Metastatic Lung Carcinoma in the Adrenal Gland (tissue), 1 donor: ENCODE measurements around a stretch of chr6.

DNA sequence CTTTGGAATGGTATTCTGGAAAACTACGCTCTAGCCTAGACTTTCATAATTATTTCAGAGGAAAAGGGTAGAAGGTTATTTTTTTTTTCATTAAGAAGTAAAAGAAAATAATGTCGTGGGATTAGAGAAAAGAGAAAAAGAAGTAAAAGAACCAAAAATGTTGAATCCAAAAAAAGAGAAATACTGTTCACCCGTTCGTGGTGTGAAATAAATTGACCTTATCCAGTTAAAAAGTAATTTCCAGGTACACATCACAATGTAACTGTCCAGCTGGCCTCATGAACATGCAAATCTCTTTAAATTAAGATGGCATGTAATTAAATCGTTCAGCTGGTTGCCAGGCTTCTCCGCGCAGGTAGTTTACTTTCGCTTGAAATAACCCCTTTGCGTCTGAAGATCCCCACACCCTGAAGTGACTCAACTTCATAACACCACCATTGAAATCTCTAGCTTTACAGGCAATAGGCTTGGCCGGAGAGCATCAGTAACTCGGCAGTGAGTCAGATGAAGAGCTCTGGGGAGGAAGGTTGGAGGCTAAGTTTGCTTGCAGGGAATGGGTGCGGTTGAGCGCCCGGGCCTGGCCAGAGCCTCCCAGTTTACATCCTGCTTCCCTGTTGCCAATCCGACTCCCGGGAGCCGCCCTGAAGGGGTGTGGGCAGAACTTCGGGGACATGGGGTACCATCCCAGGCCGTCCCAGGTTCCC is 57.1 kb upstream of the RREB1 start:
- PRO-cap: bidirectional peak, plus-strand start at position 620 of the sequence, minus-strand start at position 414 of the sequence

- PRO-cap: no peak
Measured at GRCh38 chr6:7130164-7130612, 22.4 kb downstream of the RREB1 start.

DNA sequence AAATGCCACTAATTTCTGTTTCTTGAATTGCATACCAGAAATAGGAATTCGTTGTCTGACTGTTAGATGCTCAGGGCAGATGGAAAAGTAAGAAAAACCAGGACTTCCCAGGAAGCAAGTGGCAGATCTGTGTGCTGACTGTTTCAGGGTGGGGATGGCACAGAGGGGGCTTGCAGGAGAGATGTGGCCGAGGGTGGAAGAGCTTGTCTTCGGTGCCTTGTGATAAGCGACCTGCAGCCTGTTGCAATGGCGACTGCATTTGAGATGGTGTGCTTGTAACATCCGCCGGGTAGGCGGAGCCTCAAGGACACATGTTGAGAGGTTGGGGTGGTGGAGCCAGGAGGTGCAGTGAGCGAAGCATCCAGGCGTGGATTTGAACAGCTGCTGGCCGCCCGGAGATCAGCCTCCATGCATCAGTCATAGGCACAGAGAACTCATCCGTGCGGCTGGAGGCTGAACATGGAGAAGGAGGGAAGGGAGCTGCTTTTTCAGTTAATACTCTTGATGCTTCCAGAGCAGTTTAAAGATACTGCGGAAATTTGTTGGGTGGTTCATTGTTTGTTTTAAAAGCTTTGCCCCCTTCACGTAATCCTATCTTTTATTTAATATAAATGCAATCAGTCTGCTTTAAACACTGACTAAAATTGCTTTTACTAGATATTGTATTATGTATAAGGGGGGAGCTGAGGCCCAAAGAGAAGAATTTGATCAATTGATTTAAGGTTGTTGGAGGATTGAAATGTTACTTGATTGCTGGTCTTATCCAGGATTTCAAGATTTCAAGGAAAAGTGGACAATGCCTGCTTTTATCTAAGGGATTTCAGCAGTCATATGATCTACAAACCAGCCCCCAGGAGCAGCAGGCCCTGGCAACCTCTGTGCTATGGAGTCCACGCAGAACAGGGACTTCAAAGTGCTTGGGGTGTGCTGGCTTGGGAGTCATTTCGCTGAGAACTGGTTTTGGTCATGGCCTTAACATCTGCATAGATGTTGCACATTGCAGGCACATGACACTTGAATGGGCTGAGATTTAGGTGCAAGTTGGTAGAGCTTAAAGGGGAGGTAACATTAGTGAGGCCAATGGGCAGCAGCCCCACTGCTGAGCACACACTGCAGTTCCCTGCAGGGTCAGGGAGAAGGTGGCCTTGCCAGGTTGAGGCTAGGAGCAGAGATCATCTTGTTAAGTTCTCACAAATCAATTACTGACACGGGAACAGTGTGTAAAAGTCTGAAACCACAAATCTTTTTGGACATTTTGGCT is 43.3 kb downstream of the RREB1 start:
- PRO-cap: no peak

DNA sequence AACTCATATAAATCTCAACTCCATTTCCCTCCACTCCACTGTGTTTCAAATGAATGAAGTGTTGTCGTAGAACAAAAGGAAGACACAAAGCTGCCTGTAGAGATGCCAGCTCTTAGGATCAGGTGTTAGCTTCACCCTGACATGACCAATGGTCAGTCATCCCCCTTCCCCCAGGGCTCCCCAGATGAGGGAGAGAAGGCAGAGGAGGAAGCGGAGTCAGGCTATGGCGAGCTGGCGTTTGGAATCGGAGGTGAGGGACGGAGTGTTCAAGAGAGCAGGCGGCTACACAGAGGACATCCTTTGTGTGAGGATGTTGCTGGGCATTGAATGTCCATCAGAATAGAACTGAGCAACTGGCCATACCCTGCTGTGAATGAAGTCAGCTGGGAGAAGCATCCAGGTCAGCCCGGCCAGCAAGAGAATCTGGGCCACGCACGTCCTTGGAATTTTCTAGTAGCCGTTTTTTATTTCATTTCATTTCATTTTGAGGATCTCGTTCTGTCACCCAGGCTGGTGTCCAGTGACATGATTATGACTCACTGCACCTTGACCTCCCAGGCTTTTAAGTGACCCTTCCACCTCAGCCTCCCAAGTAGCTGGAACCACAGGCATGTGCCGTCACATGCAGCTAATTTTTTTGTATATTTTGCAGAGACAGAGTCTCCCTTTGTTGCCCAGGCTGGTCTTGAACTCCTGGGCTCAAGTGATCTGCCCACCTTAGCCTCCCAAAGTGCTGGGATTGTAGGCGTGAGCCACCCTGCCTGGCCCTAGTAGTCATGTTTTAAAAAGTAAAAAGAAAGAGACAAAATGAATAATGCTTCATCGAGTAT is 97.9 kb downstream of the SSR1 start:
- PRO-cap: no peak

DNA sequence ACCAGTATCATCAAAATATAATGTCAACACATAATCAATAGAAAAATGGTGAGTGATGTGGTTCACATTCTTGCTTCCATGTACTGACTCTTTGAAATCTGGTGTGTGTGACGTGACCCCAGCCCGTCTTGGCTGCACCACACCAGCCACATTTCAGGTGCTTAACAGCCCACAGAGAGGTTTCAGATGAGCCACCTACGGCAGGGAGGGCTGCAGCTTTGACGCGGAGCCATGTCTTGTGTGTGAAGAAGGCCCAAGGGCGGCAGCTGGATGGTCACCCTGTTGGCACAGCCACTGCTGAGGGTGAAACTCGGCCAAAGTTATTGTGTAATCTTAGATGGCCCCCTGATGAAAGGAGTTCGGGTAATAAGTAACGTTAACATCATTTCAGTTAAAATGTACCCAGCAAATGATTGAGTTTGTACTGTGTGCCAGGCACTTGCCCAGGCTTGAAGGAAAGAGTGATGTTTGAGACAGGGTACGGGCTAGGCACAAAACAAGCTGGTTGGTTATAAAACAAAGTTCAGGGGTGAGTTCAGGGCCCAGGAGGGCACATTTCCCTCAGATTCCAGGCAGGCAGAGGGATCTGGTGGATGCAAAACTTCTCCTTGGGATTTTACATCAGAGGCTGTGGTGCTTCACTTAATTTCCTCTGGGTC is 97.2 kb downstream of the SSR1 start:
- PRO-cap: no peak

DNA sequence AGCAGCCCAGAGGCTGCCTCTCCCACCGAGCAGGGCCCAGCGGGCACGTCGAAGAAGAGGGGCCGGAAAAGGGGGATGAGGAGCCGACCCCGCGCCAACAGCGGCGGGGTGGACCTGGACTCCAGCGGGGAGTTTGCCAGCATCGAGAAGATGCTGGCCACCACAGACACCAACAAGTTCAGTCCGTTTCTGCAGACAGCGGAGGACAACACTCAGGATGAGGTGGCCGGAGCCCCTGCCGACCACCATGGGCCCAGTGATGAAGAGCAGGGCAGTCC is 81.6 kb downstream of the SSR1 start:
- PRO-cap: no peak

DNA sequence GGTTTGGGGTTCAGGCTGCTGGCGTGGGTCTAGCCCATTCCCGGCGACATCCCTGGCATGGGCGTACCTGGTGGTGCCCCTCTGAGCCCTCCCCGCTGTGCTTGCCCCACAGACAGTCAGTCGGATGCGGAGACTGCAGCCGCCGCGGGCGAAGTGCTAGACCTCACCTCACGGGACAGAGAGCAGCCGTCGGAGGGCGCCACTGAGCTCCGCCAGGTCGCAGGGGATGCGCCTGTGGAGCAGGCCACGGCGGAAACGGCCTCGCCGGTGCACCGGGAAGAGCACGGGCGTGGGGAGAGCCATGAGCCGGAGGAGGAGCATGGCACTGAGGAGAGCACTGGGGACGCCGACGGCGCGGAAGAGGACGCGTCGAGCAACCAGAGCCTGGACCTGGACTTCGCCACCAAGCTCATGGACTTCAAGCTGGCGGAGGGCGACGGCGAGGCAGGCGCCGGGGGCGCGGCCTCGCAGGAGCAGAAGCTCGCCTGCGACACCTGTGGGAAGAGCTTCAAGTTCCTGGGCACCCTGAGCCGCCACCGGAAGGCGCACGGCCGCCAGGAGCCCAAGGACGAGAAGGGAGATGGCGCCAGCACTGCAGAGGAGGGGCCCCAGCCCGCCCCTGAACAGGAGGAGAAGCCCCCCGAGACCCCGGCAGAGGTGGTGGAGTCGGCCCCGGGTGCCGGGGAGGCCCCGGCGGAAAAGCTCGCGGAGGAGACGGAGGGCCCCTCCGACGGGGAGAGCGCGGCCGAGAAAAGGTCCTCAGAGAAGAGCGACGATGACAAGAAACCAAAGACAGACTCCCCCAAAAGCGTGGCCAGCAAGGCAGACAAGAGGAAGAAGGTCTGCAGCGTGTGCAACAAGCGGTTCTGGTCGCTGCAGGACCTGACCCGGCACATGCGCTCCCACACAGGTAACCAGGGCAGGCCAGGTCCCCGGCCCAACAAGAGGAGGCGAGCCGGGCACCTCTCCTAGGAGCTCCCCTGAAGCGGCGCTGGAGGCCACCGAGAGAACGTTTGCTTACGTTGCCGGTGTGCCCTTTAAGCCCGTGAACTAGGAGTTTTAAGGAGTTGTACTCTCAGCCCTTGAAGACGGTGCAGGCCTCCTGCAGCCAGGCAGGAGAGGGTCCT is 66.3 kb downstream of the SSR1 start:
- PRO-cap: no peak

GRCh38 chr6:7281243-7282134 is 31.5 kb downstream of the SSR1 start:
- PRO-cap: no peak

- PRO-cap: bidirectional peak, plus-strand start at chr6:7532493, minus-strand start at chr6:7532386
Measured at GRCh38 chr6:7532196-7532643, 9.3 kb upstream of the DSP start.

- PRO-cap: no peak
Measured at GRCh38 chr6:7602562-7602907, 12.5 kb downstream of the SNRNP48 start.

- PRO-cap: no peak
Measured at GRCh38 chr6:7723471-7724074, 2.3 kb upstream of the BMP6 start.

DNA sequence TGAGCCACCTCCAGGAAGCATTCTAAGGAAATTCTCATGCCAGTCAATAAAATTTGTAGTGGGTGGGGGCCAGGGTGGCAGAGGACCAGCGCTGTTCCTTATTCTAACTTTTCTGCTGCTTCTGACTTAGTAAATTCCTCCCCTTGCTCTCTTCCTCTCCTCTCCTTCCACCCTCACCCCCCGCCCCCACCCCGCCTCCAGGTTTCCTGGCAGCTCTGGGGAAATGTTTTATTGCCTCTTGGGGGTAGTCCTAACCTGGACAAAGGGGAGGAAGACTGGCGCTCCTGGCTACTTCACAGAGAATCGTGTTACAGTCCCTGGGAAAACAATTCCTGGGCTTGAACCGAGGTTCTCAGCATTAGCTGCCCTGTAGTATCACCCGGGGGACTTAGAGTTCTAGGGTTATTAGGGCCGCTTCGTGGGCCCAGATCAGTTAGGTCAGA is 3.3 kb downstream of the BMP6 start:
- PRO-cap: no peak

DNA sequence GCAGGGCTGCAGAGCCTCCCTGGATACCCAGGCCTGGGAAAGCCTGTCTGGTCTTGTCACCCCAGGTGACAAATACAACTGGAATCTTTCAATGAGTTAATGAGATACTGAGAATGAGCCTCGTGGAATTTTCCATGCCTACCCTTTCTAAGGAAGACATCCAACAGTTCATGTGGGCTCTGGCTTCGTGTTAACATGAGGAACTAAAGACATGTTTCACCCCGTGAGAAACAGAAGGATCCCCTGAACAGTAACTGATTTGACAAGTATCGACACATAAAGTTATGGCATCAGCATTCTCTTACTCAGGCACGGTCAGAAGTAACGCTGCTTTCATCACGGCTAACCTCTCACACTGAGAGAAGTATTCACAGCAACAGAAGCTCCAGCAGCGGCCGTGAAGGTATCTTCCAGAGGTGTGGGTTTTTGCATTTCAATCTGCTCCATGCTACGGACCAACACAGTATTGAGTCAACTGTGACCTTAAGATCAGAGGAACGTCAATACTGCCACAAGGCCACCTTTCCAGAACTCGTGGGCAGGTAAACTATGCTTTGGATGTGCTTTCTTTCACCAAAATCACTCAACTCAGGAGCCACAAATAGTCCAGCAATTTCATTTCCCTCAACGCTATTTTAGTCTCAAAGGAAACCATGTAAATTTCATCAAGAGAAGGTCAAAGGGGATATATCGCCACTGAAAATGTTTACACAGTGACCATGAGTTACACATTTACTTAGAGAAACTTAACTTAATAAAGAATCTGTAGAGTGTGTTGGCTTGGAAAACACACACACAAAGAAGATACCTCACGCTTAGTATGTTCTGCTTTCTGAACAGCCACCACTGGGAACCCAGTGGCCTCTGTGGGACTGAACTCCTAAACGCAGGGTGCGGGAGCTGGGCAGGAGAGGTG is 28.1 kb downstream of the TXNDC5 start:
- PRO-cap: no peak

DNA sequence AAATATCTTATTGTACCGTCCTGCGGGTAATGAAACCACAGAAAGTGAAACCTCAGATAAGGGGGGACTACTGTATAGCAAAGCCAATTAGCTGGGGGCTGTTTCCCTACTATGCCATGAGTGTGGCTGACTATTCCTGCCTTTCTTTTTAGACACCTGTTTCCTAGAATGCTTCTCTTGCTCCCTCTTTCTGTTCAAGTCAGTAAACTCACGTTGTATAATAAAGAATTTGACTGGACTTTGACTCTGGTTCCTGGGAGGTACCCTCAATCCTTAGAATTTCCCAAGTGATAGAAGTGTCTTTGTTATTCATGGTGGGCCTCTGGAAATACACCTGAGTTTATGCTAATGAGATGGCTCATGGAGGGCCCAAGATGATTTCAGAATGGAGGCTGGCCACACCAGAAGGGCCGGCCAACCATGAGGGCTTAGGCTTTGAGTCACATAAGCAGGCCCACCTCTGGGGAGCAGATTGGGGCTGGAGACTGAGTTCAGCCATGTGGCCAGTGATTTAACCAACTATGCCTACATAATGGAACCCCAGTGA is 754 bp upstream of the BLOC1S5 start:
- PRO-cap: no peak

- PRO-cap: no peak
Measured at GRCh38 chr6:8639921-8640751, 204.8 kb upstream of the SLC35B3 start.

- PRO-cap: no peak
Measured at GRCh38 chr6:8655211-8656082, 220.1 kb upstream of the SLC35B3 start.

GRCh38 chr6:9252573-9252917 is 817.2 kb upstream of the SLC35B3 start:
- PRO-cap: no peak

DNA sequence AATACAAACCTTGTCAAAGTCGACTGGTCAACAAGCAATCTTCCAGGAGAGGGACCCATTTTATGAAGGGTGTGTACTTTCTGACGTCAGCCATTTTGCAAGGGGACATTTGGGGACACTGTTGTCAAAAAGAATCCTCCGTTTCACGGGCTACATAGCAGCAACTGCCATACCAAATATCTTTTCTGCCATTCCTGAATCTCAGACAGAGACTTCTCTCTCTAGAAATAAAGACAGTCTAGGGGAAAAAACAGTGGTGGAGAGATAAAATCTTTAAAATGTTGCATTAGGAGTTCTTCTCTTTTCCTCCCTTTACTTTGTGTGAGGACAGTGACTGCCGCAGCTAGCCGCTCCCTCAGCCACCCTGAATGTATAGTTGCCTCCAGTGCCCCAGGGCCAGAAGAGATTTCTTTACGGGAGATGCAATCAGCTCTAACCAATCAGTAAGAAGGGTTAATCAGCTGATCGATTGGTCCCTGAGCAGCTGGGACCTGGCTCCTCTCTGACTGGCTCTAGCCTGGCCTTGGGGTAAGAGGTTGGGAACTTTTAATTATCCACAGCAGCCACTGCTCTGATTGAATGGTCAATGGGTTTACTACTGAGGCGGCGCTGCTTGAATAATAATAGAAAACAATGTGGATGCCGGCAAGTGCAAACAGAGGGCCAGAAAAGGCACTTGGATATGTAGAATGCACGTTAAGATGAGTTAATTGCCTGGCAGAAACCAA is 100.0 kb downstream of the TFAP2A start:
- PRO-cap: no peak

DNA sequence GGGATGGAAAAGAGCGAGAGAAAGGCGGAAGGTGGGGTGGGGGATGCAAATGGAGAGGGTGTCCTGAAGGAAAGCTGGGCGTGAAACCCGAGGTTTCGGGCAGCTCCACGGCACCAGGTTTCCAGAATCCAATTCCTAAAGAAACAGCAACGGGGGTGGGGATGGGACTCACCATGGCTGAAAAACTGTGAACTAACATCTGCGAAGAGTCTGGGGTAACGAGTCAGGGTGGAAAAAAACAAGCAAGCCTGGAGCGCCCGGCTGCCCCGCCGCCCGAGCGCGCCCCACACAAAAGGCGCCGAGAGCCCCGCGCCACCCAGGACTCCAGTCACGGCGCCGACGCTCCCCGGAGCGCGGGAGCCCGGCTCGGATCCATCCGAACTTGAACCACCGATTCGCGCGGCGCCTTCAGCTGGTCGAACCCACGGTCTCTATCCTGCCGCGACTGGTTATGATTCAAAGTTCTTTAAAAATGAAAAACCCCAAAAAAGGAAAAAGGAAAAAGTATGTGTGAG is 3.4 kb downstream of the TFAP2A start:
- PRO-cap: bidirectional peak, plus-strand start at position 319 of the sequence, minus-strand start at position 179 of the sequence

DNA sequence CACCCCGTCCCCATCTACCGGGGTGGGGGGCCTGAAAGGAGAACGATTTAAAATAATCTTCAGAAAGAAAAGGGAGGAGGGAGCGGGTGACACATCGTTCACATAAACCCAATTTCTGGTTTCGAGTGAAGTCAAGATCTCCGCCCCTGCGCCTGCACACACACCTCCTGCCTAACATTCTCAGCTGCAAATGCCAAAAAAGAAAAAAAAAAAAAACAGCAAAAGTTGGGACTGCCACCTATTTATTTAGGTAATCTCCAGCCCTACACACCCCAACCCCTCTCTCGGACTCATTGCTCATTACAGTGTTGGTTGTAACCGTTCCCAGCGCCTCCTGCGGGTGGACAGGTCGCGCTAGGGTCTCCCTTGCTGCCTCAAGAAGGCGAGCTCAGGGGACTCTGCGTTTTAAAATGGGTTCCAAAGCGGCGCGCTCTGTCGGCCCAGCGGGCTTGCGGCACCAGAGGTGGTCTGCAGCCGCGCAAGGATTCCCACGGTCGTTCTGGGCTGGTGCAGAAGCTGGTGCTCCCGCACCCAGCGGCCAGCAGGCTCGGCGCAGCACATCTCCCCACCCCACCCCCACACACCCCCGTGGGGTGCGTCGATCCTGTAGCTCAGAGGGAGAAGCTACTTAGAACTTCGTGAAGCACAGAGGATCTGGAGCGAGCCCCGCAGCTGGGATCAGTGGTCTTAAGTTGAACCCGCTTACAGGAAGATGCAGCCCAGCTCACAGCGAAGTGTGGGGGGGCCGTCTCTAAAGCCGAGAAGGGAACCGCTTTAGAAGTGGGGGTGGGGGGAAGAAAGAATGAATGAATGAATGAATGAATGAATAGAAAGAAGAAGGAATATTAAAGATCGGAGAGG is 979 bp downstream of the TFAP2A start:
- PRO-cap: bidirectional peak, plus-strand start at position 317 of the sequence, minus-strand start at position 295 of the sequence